ENCODE data around the gene ABRACL.

GRCh38 chr6:137353749-137354490, 134.7 kb upstream of the IFNGR1 start:
- PRO-cap = no peak

DNA sequence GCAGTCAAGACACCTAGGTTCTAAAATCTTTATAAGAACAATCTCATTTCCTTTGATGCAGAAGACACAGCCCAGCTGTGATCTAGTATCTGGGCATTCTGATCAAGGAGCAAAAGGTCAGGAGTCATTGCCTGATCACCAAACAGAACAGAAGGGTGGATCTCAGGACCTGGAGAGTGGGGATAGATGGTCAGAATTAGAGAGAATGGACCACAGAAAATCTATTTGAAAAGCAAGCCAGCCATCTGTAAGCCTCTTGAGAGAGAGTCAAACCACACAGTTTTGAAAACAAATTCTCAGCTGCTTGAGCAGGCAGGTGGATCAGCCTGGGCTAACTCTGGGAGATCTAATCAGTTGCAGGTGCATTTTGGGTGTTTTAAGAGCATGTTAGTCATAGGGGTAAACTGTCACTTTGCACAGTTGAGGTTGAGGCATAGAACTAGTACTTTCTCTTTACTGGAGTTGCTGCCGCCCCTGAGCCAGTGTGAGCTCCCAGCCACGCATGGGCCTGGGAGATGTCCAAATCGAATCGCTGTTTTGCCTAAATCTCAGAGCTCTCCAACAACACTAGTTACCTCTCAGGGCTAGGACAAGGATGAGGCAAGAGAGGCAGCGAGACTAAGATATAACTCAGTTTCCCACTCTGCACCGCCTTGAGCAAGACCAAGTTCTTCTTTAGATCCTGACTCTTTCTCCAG, 130.7 kb upstream of the TNFAIP3 start:
- PRO-cap = no peak

DNA sequence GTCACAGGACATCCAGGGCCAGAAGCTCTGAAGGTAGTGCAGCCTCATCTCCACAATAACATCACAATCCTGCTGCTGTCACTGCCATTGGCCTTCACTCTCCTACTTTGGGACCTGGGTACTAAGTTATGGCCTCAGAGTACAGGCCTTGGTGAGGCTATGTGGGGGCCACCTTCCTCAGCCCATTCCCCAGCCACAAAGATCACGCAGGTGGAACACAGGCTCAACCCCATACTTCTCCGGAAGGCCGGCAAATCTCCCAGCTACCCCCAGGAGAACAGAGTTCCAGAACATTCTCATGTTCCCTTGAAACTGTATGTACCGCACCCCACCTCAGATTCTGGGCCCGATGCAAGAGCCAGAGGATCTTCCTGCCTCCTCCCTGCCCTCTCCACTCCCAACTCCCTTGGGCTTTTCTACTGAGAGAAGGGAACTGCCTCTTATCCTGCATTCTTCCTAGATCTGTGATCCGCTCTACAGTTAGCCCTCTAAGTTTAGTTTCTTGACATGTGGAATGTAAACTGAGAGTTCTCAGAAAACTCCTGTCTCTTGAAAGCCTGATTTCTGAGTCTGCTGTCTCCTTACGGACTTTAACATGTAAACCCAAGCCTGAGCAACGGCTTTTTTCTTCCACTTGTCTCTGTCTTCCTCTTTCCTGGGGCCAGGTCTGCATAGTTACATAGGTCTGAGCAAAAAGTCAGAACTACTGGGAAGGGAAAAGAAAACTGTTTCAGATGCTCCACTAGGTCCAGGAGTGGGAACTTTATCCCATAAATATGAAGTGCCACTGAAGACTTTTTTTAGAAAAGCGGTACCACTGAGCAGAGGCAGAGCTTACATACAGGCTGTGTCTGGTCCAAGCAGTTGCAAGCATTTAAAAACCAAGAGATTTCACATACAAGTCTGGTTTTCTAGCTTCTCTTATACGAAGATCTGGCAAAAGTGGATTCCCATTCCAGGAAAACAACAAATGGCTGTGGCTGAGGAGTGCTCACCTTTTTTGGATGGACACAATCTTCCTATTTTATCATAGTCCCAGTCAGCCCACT, 86.5 kb upstream of the TNFAIP3 start:
- PRO-cap = no peak

DNA sequence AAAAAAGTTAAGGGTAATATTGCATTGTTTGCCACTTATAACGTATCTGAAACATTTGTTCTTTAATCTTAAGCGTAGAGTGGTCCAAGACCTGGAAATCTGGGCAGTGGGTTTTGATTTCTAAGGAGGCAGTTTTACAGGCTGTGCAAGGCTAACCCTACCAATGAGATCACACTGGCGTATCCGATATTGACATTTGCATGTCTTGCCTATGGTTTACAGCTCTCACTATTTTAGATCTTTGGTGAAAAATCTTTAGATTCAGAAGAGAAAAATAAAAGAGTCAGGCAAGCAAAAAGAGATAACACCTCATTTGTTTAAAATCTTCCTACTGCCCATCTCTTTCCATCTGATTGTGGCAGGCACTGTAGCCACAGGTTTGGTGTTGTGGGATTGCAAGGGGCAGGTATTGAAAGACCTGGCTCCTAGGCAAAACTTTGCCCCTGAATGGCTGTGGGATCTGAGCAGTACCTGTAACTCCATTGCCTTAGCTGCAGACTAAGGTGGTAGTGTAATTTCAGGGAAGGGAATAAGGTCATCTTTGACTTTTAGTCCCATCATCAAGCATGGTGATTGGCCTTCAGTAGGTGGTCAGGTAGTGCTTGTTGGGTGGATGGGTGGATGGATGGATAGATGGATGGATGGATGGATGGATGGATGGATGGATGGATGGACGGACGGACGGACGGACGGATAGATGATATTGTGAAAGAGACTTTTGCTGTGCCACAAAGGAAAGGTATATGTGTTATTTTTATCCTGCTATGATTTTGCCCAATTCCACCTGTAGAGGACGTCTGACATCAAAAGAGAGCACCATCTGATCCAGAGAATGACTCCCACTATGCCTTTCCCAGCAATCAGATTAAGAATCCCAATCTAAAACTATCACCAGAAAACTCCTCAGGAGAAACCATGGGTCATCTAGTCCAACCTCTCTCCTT, 1.9 kb downstream of the TNFAIP3 start:
- PRO-cap = bidirectional peak, plus-strand start at position 680 of the sequence, minus-strand start at position 500 of the sequence

DNA sequence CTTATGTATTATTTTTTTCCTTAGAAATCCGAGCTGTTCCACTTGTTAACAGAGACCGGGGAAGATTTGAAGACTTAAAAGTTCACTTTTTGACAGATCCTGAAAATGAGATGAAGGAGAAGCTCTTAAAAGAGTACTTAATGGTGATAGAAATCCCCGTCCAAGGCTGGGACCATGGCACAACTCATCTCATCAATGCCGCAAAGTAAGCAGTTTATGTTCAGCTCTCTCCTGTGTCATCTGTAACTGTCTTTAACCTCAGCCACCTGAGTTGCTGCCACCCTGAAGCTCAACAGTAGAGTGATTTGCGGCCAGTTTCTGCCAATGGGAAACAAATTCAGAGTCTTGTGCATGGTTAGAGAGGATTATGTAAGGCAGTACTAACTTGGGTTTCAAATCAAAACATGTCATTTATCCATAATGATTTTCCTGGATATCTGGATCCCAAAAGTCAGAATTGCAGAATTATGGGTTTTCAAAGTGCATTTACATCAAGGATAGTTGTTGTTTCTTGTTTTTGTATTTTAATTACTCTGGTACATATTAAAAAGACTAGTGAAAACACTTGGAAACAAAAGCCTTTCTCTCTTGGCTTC, 10.1 kb downstream of the TNFAIP3 start:
- PRO-cap = no peak

- PRO-cap = unidirectional peak, minus-strand start at chr6:137928553
These were observed 61.4 kb downstream of the TNFAIP3 start for GRCh38 chr6:137928407-137928879.

DNA sequence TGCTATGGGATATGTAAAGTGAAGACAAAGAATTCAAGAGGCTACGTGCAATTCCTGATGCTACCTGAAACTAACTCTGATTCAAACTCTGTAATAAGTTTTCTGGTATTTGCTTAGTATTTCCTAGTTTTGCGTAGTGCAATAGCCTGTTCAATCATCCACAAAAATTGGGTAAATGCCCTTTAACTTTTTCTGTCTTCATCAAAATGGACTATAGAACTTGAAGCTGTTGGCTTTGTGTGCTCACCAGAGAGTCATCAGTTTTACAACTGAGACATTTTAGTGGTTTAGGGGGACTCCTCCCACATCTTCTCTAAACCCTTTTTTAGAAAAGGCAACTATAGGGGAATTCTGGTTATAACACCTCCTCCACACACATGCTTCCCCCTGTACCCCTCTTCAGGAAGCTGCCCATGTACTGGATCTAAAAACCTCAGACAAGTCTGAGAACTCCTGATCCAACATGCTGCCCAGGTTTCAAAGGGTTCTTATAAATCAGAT, 73.1 kb downstream of the TNFAIP3 start:
- PRO-cap = no peak

DNA sequence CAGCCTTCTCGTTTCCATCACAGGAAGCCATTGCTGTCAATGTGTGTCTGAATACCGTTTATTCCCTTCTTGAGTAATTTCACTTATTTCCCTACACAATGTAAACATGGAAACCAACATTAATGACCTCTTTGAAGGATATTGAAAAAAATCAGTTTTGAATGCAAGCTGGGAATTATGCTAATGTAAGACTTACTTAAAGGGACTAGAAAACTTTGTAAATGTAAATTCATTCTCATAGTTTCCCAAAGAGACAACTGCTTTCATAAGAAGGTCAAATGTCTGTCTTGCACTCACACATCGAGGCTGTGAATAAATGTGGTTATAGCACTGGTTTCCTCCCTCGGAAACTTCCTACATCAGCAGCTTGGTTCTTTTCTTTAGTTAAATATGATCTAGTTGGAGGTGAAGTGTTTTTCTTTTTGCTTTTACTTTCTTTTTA, 108.2 kb downstream of the TNFAIP3 start:
- PRO-cap = unidirectional peak, minus-strand start at position 314 of the sequence

GRCh38 chr6:138423248-138424113, 19.5 kb downstream of the HEBP2 start:
- PRO-cap = no peak

GRCh38 chr6:138484896-138485661, 14.2 kb downstream of the NHSL1 start:
- PRO-cap = no peak

DNA sequence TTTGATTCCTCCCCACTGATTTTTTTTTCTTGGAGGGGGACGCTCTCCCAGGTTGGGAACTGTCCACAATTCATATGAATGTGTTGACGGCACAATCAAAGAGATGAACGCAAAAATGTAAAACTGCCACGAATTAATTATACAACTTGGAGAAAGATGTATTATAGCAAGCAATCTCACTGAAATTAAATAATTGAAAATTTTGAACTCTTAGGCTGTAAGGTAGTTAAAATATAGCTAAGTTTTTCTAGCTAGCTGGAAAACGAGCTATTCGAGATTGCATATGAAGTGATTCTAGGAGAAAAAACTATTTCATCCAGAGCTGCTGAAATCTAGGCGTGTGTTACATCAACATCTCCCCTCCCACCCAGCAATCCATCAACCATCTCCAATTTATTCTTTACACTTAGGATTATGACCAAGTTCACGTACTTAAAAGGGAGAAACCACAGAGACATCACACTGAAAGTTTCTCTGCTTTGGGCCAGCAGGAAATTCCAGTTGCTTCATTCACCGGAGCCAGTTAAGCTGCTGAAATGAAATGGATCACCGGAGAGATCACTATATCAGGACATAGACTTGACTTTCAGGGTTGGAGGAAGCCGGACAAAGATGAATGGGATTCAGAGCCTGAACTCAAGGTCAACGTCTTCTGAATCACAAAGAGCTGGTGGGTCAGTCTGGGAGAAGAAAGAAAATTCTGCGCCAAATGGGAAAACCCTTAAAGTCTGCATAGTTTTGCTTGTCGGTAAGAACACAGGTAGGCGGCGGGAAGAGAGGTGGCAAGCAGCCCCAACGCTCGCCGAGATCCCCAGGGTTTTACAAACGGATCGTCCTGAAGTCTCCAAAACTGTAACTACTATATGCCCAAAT, 82.1 kb upstream of the CCDC28A start:
- PRO-cap = no peak

- PRO-cap = no peak
These were observed 37.8 kb downstream of the ECT2L start for GRCh38 chr6:138833572-138834108.

DNA sequence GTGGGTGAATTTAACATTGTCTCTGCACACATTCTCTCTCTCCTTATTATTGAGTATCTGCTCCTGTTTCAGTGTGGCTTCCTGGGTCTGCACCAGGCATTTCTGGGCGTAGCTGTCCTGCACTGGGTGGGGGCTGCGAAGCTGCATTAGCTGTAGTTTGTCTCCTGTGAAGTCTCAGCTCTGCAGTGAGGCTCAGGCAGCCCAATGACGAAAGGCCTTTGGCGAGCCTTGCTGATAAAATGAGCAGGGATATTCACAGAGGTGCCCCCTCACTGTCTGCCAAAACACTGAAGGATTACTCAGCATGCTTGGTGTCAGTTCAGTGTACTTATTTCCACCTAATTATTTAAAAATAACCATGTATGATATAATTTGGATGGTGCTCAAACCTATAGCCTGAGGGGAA, 73.5 kb downstream of the ECT2L start:
- PRO-cap = no peak

DNA sequence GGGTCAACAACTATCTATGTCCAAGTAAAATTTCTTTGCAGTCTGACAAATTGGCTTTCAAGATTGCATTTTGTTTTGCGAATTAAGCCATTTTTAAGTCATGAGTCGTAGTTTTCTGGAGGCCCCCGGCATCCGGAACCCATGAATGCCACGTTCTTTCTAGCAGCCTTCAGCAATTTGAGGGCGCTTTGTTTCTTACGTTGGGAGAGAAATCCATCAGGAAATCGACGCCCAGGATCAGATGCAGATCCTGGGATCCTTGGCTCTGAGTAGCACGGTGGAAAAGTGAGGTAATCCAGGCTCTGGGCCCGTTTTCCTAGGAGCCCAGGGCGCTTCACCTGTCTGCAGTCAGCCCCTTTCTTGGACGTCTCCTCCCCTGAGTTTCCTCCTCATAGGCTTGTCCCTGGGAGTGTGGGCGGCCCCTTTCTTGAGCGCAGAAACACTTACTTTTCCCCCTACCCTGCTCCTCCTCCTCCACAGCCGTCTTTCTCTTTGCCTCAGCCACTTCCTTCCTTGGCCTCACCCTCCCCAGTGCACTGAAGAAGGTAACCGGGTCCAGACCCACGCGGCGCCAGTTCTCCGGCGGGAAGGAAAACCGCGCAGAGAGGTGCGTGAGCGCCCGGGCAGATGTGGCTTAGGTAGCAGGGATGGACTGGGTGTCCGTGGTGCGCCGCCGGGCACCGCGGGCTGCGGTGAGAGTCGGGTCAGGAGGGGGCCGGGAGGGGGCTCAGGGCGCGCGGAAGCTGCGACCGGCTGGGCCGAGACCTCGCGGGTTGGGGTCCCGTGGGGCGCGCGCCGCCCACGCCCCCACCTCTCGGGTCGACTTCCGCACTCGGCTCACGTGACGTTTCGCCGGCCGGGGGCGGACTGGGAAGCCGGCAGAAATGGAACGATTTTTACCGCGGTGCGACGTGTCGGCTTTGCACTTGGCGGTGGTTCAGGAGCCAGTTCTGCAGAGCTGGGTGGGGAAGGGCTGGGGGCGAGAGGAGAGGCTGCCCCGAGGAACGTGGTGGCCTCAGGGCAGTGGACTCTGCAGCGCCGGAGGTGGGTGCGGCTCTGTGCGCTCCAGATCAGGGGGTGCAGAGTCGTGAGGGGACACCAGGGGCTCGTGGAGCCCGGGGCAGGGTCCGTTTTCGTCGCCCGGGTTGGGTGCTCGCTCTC, at the start of gene ABRACL:
Gene ABRACL (plus strand): TSS at position 477 of the 1,161 bp plus-strand sequence.
- PRO-cap = bidirectional peak, plus-strand start at position 477 of the sequence, minus-strand start at position 515 of the sequence; bidirectional peak, plus-strand start at position 923 of the sequence, minus-strand start at position 775 of the sequence

DNA sequence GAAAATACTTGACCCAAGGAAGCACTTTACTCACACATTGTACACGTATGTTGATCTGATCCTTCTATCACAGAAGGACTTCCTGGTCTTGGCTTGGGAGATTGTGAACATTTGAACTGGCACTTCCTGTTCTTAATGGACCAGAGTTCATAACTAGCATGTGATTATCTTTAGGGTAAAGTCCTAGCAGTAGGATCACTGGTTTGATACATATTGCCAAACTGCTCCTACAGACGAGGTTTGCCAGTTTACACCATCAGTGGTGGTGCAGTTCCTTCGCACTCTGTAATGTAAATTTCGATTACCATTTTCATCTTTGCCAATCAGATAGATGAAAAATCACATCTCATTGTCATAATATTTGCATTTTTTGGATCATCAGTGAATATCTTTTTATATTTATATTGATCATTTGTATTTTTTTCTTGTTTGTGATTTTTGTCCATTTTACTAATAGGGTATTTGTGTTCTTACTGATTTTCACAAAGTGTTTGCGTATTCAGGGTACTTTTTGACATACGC, 12.9 kb downstream of the HECA start:
- PRO-cap = no peak

GRCh38 chr6:139171688-139172173, 36.9 kb downstream of the HECA start:
- PRO-cap = no peak

DNA sequence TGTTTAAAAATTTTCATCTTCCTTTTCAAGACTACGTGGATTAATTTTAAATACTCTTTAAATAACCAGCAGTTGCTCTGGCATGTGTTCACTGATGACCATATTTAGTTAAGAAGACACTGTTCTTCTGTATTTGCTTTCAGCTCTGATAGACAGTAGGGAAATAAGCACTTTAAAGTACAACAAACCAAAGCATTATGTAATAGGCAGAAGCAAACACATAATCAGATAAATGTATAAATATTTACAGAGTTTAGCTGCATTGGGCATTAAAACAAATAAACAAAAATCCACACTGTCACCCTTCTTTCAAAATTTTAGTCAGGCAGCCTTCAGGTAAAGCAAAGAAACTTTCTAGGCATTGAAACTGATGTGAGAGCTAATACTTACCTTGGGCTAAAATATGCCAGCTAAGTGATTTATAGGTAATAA, 111.3 kb upstream of the CITED2 start:
- PRO-cap = no peak

- PRO-cap = no peak
These were observed 203.8 kb upstream of the CITED2 start for GRCh38 chr6:139578153-139578645.

DNA sequence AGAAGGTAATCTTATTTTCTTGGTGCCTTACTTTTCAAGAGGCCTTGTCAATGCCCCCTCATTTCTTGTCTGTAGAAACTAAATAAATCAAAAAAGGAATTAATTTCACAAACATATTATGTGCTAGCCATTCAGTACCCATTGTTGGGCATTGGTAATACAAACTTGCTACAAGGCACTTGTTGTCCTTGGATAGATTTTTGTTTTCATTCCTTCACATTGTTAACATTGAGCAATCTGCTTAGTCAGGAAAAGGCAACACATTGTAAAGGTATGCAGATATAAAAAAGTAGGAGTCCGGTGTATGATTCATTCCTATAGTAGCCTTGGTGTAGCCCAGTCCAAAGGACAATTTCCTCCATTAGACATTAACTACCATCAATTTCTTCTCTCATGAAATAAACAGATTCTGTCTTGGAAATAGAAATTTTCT, 369.1 kb upstream of the CITED2 start:
- PRO-cap = no peak

GRCh38 chr6:139882073-139882645, 507.7 kb upstream of the CITED2 start:
- PRO-cap = no peak

All from natural killer cell (primary cell).